HL-60 (cell line): ENCODE data around the gene PERP.

- RRBS: no CpG with 5 or more reads among the region's 6 CpGs
Measured at GRCh38 chr6:137862516-137863295, 4.4 kb upstream of the TNFAIP3 start.

DNA sequence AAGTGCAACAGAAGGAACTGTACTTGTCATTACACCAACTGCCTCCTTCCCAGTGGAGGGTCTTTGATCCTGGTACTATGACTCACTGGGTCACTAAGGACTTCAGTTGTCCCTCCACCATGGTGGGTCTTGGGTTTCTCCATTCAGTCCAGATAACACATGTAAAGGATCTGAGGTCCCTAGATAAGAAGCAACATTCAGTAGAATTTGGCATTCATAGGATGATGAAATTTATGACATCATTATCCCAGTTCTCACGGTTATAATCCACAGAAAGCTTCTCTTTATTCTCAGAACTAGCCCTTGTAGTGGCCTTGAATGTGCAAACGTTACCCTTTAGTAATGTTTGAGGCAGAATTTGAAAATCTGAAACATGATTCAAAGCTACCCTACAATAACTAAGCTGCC is 3.8 kb upstream of the TNFAIP3 start:
- RRBS: no CpG with 5 or more reads among the region's 2 CpGs

DNA sequence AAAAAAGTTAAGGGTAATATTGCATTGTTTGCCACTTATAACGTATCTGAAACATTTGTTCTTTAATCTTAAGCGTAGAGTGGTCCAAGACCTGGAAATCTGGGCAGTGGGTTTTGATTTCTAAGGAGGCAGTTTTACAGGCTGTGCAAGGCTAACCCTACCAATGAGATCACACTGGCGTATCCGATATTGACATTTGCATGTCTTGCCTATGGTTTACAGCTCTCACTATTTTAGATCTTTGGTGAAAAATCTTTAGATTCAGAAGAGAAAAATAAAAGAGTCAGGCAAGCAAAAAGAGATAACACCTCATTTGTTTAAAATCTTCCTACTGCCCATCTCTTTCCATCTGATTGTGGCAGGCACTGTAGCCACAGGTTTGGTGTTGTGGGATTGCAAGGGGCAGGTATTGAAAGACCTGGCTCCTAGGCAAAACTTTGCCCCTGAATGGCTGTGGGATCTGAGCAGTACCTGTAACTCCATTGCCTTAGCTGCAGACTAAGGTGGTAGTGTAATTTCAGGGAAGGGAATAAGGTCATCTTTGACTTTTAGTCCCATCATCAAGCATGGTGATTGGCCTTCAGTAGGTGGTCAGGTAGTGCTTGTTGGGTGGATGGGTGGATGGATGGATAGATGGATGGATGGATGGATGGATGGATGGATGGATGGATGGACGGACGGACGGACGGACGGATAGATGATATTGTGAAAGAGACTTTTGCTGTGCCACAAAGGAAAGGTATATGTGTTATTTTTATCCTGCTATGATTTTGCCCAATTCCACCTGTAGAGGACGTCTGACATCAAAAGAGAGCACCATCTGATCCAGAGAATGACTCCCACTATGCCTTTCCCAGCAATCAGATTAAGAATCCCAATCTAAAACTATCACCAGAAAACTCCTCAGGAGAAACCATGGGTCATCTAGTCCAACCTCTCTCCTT is 1.9 kb downstream of the TNFAIP3 start:
- RRBS: no CpG with 5 or more reads among the region's 10 CpGs

DNA sequence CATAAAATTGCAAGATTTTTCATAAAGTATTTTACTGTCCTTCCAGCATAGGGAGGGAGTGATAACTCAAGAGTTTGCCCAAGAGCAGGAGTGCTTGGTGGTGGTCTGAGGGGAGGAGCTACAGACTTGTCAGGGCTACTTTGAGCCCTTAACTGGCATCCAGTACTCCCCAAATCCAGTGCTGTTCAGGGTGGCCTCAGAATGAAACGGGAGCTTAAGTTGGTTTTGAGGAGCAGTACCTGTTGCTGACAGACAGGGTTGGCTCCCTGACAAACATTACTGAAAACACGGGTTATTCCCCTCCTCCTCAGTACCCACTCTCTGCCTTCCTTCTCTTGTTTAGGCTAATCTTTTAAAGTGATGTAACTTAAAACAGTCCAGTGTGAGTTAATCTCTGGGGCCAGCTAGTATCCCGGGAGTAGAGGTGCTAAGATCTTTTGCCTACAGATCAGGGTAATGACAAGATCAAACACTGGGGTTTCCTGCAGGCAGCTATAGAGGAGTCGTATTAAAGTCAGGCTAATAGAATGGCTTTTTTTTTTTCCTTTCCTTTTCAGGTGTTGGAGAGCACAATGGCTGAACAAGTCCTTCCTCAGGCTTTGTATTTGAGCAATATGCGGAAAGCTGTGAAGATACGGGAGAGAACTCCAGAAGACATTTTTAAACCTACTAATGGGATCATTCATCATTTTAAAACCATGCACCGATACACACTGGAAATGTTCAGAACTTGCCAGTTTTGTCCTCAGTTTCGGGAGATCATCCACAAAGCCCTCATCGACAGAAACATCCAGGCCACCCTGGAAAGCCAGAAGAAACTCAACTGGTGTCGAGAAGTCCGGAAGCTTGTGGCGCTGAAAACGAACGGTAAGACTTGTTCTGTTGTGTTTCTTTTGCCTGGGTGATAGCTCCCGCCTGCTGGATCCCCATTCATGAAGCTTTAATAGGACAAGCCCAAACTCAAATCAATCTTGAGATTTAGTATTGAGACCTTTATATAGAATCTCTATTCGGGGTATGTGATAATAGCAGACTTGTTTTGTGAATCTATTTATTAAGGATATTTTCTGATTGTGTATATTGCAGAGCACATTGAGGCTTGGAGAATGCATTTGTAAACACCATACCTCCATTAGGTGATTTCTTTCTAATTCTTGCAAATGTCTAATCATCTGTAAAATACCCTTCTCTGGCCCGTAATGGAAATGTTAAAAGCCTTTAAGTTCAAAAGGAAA is 4.0 kb downstream of the TNFAIP3 start:
- RRBS: no CpG with 5 or more reads among the region's 17 CpGs

DNA sequence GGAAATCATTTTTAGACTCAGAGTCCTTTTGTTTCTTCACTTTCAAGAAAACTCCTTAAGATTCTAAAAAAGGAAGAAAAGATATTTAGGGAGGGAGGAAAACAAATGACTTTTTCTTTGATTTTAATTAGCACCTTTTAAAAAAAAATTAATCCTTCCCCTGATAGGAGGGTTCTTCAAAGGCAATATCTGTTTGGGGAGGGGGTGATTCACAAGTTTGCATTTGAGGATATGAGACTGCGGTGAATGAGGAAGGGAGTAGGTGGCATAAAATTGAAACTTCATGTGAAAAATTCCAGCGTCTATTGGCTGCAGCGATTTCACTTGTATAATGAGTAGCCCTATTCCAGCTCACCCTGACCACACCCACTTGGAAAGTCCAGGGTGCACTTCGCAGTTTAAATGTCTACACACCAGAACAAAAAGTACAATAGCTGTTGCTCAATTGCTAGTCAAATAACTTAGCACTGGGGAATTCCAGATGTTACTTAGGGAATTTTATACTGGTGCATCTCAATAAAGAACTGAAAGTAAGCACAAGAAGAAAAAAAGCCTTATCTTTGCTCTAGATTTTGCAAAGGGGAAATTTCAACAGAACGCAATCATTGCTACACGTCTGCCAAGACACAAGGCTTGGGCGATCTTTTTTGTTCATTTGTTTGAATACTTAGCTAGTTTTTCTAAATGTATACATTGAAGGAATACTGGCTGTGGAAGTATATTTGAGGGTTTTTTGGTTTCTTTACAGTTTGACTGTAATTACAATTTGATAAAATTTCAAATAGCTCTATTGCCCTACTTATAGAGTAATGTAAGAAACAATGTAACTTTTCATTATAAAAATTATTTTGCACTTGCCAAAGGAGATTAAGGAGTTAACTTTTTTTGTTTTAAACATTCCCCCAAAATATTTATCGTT is 6.3 kb downstream of the TNFAIP3 start:
- RRBS: no CpG with 5 or more reads among the region's 8 CpGs

DNA sequence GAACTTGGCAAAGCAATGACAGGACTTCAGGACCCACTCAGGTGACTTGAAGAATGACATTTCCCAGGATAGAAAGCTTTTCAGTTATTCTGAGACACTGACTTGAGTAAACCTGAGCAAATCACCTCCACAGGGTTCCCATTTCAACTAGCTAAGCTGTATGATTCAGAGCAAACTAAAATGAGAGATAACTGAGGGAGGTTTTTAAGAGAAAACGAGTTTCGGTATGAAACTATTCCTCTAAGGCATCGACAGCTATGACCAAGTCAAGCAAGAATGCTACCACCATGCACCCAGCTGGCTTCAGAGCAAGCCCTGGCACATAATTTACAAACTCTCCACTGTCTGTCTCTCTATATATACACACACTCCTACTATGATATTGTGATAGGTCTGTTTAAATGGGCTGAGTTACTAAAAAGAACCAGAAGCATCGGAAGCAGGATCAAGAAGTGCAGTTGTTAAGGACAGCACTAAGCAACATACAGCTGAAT is 75.3 kb downstream of the PERP start:
- RRBS: no CpG with 5 or more reads among the region's 4 CpGs

DNA sequence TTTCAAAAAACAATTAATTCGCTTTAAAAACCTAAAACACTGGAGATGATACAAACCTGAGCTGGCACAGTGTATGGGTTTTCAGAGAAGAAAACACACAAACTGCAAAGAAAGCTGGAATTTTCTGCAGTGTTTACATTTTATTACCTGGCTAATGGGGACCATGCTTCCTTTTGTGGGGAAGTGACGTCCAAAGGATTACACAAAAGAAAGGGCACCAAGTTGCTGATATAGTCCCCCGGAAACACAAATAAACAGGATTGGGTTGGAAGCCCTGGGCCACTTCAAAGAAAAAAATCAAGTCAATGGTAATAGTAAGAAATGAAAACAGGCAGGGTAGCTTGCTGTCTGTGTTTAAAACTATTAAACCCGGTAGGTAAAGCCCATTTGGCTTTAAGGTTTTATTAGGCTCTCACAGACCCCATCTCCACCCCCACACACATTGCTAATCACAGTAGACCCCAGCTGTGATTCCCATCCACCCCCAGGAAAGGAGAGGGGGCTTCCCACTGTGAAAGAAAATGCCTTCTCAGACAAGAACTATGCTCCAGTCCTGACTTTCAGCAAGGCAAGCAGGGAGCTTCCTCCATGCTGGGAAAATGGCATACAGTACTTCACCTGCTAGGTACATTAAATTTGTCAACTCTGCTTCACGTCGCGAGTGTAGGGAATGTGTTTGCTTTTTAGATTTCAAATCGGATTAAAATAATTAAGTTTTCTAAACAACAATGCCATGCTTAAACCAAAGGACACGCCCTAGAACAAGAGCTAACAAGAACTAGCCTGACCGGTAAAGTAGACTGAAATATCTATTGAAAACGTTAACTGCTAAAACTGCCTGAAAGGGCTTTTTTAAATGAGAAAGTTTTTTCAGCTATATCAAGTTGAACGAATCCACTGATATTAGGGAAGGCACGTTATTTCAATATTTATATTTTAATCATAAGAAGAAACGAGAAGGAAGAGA is 1.1 kb downstream of the PERP start:
- RRBS: 25% methylated on average over 1 of the region's 14 CpGs

DNA sequence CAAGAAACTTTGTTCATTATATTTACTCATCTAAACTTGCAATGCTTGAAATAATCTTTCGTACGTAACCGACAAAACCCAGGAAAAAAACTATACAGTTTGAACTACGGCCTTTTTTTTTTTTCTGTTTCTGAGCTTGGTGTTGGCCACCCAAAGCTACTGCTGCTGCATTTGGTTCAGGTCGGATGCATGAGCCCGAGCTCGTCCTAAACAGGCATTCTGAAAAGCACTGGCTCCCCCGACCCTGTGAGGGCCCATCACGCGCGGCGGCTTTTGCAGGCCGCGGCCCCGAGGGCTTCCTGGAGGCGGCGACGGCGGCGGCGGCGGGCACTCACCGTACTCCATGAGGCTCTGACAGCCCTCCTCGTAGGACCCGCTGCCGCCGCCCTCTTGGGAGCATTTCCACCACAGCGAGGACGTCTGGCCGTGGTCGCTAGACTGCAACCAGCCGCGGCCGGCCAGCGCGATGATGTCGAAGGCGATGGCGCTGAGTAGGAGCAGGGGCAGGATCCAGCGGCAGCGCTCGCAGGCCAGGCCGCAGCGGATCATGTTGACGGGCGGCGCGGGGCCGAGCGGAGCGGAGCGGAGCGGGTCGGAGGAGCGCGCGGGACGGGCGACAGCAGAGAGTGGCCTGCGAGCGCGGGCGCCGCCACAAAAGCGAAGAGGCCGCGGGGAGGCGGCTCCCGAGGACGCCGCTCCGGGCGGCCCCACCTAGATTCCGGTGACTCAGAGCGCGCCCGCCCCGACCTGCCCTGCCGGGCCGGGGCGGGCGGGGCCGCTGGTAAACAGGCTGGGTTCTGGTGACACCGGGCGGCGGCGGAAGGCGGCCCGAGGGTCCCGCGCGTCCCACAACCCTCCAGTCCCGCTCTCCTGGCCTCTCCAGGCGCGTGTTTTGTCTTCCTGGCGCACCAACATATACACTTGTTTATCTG is at the start of gene PERP:
TSS of gene PERP (minus strand) at position 628 of the 932 bp plus-strand sequence.
- RRBS: 3% methylated on average over 11 of the region's 96 CpGs

DNA sequence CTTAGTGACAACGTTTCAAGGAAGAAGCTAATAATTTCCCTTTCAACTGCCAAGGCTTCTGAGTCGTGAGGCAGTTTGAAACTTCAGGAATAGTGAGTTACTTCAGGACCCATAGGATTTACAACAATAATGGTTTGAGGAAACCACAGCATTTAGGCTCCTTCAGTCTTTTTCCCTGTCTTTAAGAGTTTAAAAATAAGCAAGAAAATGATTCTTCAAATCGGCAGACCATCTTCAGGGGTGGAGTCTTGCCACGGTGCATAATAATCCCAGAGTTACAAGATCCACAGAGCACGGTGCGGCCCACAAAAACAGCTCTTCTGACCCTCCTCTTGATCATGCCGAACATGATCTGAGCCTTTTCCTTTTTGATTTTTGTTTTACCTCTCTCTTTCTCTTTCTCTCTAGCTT is 55.5 kb upstream of the NHSL1 start:
- RRBS: no CpG with 5 or more reads among the region's 7 CpGs

DNA sequence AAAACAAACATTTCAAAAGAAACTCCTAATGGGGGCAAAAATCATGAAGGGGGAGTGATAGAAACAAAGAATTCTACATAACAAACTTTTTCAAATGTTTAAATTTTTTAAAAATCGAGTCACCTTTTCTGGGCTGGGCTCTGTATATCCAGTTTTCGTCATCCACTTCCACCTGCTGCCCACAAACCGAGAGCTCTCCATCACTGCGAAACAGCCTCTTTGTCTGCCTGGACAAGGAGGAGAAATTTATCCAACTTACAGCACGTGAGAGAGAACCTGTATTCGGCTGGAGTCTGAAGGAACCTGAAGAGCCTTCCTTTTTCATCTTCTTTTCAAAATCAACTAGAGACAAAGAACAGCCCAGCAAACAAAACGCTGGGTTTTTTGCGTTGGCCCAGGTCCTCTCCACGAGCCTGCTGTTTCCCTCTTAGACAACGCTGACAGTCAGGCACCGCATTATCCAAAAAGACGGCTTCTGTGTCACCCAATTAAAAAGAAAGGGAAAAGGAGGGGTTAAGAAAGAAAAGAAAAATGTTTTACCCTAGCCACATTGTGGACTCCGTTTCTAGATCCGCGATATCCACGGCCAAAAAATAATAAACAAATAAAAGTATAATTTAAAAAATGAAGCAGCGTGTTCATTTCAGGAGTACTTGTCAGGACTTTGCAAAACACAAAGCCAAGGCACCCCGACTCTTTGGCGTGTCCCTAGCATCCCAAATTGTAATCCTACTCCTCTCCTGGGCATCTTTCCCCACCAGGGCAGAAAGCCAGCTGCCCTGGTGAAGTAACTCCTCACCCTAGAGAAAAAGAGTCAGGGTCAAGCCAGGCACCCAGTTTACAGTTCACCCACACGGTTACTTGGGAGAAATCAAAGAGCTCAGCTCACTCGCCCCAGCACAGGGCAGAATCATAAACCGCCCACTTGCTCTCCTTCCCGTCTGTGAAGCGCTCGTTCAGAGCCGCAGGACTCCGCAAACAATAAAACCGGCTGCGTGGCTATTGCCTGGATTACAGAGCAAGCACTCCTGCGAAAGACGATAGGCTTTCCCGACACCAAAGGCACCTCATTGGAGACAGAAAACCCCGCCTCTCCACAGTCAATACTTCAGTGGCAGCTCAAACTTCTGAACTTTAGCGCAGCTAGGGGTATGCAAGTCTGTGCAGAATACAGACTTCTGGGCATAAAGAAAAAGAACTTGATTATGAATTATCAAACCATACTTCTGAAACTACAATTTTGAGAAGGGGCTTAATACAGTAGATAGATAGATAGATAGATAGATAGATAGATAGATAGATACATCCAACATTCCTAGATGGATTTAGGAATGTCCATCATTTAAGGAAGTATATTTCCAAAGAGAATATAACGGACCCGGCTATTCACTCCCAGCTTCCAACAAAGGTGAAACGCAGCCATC is 72.8 kb upstream of the NHSL1 start:
- RRBS: no CpG with 5 or more reads among the region's 37 CpGs

DNA sequence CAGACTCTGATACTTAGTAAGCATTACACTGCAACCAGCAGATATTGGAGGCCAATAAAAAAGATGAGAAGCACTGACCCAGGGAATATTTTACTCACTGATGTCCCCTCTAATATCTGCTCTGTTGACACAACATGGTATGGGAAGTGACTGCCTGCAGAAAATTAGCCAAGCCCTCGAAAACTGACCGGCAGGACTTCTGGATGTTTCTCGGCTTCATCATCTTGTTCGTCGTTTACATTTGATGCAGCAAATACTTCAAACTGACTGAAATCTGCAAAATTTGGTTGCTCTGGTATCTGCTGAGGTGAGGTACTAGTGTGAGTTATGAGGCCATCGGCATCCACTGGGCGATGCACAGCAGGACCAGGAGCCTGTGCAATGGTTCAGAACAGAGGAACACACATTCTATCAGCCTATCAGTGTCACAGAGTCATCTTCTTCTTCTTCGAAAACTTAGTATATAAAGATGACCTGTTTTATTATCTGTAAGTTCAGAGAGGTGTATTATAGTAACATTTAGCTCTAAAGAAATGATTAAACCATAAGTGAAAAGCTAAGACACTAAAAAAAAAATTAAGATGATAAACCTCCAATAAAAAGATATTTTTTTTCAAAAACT is 75.4 kb downstream of the REPS1 start:
- RRBS: no CpG with 5 or more reads among the region's 8 CpGs

DNA sequence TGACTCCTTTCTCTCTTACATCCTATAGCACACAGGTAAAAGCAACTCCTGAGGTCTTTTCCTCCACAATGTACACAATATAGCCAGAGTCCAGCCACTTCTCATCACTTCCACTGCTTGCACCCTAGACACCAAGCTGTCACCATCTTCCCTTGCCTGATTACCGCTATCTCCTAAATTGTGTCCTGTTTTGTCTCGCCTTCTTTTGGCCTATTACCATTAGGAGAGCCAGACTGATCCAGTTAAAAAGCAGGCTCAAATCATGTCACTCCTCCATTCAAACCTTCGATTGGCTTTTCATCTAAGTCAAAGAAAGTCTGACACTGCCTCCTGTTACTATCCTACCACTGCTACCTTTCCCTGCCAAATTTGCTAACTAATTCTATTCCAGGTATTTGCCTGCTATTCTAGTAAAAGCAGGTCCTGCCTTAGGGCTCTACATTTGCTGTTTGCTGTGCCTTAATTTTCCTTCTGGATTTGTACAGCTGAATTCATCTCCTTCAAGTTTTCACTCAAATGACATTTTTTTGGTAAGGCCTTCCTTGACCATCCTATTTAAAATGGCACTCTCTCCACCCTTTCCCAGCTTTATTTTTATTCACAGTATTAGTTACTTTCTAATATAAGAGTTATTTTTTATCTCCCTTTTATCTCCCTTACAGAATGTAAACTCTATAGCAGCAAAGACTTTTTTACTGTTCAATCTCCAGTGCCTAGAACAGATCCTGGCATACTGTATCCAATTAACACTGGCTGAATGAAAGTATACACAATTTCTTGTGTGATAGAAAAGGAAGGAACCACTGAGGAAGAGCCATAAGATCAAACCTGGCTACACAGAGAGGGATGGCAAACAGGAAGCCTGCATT is 68.6 kb downstream of the REPS1 start:
- RRBS: no CpG with 5 or more reads among the region's 3 CpGs

DNA sequence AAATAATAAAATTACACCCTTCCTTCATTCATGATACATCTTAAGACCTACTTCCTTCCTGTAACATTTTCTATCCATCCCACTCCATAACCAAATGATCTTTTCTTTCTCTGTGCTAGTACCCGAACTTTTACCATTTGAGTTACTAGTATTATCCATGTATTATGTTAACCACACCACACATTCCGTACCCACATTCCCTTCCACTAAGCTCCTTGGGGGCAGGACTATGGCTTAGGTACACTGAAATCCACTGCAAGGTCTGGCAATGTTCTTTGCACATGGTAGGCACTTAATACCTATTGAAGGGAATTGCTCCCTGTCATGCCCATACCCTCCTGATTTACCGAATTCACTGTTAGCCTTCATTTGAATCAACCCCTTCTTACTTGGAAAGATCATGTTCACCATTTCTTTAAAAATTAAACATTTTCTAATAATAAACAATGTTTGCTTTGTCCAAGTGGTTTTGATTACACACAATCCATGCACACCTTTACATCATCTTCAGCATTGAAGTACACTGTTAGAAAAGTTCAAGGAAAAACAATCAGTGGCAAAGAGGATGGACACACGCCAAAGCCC is 24.8 kb downstream of the REPS1 start:
- RRBS: no CpG with 5 or more reads among the region's 4 CpGs

DNA sequence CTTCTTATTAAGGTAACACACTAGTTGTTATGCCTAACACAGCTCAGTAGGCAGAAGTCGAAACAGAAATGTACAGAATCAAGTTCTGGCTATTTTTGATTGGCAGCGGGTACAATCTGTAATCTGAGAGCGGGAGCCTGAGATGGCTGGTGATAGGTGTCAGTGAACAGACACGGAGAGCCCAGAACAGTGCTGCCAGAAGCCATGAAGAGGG is 11.5 kb downstream of the HECA start:
- RRBS: no CpG with 5 or more reads among the region's 4 CpGs

DNA sequence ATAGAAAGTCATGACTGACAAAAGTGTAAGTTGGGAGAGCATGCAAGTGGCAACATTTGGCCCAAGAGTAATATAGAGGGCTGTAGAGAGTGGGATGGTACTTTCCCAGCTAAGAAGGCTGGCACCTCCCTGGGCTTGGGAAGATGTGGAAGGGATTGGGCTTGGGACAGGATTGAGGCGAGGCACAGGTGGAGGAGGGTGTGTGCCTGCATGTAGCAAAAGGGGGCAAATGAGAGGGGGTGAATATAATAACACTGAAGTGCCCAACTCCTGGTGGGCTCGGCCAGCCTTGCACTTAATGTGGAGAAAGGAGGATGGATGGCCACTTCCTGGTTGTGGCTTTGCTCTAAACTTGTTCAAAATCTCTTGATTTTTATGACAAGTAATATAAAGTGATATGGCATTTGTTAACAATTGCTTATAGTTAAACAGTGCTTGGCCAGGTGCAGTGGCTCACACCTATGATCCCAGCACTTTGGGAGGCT is 22.8 kb downstream of the HECA start:
- RRBS: no CpG with 5 or more reads among the region's 2 CpGs

GRCh38 chr6:139170151-139171123 is 35.6 kb downstream of the HECA start:
- RRBS: no CpG with 5 or more reads among the region's 5 CpGs

- RRBS: 4% methylated on average over 5 of the region's 22 CpGs
Measured at GRCh38 chr6:139373669-139373961, 833 bp downstream of the CITED2 start.

DNA sequence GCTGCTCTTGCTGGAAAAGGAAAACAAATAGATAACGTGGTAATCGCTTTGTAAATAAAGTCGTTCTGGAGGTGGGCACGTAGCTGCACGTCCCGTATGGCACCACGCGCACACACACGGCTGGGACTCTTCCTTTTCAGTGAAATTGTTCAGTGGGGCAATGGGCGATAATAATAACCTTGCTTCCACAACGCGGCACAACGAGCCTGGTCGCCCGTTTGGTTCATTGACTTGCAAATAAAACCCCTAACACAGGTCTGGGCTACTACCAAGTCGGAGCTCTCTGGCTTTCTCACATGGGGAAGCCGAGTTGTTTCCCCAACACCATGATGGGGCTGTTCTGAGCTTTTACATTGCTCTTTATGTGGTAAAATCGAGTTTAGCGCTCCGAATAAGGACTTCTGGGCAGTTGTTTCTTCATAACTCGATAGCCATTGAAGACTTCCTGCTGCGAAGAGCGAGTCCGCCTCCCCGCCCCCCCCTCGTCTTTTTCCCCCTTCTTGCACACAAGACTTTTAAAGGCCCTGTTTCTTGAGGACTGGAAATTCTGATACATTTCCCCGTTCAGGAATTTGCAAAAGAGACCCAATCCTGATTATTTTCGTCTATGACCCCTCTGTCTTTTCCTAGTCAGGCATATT is 1.4 kb upstream of the CITED2 start:
- RRBS: no CpG with 5 or more reads among the region's 28 CpGs

GRCh38 chr6:139381279-139381731 is 6.9 kb upstream of the CITED2 start:
- RRBS: no CpG with 5 or more reads among the region's 4 CpGs

- RRBS: no CpG with 5 or more reads among the region's 3 CpGs
Measured at GRCh38 chr6:139732384-139732916, 358.0 kb upstream of the CITED2 start.